Occipital lobe (tissue), 2 donors: ENCODE data around the genes DENND1B and ATP6V1G3.

DNA sequence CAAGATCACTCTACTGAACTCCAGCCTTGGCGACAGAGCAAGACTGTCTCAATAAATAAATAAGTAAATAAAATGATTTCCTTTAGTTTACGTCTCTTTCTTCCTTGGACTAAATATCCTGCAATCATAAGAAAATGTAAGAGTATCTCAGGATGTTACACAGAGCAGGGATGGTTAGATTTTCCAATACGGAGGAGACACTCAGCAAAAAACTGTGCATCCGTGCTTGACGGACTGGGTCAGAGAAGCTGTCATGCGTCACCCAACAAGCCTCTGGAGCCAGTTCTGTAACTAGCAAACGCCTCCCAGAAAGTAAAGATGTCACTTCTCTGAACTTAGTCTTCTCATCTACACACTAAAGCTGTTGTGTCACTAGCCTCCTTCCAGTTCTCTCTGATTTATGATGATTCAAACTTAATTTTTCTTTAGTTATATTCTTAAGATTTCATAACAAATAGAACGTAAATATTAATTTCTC is 3.4 kb downstream of the CFHR4 start:
- RAMPAGE, long total RNA = no peak

GRCh38 chr1:196944593-196944792 is 955 bp downstream of the CFHR2 start:
- RAMPAGE, long total RNA = no peak

- RAMPAGE, long total RNA = no peak
Measured at GRCh38 chr1:196991817-196992301, 14.5 kb downstream of the CFHR5 start.

- RAMPAGE, long total RNA = no peak
Measured at GRCh38 chr1:197066316-197066627, 788 bp downstream of the F13B start.

DNA sequence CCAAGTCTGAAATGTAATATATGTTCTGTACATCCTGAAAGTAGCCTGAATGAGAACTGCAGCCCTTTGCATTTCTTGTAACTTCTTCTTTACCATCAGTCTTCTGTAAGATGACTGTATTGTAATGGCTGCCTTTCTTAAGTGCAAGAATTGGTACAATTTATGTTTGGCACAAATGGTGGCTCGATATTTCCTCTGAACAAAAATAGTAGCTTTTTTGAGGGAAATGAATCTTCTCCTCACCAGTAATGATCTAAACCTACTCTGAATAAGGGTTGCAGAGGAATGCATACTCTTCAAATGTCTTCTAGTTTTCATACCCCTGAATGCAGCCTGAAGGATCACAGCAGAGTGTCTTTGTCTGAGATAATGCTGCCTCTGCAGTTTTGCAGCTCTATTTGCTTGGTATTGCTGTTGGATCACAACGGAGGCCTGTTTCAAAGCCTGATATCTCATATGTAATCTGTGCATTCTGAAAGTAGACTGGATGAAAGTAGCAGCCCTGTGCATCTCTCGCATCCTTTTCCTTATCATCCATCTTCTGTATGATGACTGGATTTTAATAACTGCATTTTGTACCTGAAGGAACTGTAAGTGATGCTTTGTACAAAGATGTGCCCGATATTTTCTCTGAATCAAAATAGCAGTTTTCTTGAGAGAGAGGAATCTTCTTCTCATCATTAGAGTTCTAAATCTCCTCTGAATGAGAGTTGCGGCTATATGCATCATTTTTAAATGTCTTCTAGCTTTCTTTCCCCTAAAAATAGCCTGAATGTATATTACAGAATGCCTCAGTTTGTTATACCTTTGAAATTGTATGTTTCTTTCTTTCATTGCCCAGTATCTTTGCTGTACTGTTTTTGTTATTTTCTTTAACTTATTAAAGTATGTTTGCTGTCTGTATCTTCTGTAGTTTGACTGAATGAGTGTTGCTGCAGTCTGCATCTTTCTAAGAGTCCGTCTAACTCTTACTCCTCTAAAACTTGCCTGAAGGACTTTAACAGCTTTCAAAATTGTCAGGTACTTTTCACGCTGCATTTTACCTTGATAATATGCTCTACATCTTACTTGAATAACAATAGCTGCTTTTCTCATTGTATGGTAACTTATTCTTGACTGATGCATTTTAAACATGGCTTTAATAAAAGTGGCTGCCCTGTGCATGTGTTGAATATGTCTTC is 35.1 kb upstream of the F13B start:
- RAMPAGE, long total RNA = no peak

- RAMPAGE, long total RNA = no peak
Measured at GRCh38 chr1:197103266-197104297, 36.5 kb upstream of the F13B start.

DNA sequence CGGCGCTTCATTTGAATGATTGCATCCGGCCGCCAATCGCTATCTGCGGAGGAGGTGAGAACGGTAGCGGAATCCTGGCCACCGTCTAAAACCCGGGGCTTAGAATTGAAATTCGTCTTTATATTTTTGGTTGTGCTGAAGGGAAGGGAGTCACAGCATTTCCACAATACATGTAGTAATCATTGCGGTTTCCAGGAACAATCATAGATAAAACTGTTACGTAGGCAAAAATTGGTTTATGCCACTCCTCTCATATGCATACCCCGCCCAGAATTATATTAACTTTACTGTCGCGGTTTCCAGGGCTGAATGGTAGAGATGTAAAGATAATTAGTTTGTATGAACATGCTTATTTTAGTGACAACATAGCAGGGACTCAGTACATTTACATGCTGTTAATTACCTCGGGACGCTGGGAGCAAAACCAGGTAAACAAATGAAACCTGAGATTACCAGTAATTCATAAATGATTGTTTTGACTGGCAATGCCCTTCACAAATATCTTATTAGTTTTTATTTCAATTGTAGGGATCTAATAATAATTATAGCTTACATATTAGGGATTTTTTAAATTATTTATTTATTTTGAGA is 393 bp upstream of the ASPM start:
- RAMPAGE, long total RNA = no peak

- RAMPAGE, long total RNA = no peak
Measured at GRCh38 chr1:197599916-197600740, 175.2 kb downstream of the DENND1B start.

DNA sequence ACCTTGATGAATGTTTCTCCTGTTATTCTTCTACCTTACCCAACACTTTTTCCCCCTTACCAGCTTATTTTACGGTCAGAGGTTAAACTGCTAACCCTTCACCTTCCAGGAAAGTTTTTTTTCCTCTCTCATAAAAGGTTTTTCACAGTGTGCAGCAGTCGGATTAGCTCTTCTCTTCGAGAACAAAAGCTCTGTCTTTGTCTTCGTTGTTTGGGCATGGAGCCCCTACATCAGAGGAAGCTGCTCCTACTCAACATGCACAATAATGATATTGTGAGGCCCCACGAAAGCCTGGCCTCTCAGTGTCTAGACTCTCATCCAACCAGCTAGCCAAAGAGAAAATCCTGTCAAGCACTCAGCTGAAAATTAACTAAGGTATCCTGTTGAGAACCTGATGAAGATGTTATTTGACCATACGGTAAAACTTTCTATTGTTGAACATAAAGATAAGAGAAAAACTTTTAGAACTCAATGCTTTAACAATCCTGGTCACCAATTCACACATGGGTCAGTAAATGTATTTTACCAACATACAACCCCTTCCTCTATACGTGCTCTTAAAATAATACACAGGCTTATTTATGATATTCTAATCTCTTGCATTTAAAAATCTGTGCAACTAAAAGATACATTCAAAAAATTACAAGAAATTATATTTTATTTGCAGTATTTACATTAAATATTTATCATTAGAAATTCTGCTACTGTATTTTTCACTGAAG is 41.8 kb downstream of the DENND1B start:
- RAMPAGE, long total RNA = no peak

DNA sequence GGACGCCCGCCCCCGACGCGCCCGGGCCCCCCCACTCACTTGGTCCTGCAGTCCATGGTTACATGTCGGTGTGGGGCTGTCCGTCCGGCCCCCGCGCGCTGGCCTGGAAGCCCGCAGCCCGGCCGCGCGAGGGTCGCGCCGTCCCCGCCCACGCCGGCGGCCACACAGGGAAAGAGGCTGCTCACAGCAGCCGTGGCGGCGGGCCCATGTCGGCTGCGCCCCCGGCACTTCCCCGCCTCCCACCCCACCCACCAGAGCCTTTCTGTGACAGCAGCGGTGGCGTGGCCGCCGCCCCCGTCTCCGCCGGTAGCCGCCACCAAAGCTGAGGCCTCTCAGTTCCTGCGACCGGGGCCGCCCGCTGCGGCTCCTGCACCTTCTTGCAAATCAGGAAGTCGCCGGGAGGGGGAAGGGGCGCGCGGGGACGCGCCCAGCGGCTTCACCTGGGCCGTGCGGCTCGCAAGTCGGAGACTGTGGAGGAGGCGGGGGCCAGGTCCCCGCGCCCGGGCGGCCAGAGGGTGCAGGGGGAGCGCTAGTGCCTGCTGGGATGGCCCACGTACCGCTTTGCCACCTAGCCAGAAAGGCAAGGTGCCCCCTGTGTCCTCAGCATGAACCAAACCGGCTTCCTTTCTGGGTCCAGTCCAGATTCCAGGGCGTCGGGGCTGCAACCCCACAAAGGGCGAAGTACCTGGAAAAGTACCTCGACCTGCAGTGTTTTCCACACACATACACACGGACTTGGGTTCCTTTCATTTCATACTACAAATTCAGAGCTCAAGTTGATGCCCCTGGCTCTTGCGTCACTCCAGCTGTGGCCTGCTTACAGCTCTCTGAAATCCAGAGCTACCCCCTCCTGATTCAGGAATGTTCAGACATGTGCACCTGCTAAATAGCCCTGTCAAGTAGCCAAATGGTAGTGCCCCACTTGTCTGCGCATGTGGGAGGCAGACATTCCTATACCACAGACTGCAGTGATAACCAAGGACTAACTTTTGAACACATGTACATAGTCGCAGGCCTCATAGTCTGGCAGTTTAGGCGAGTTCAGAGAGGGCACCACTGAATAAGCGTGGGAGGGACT is at the start of gene DENND1B:
Gene DENND1B (minus strand): TSS at position 381 of the 1,078 bp plus-strand sequence.
- RAMPAGE, long total RNA = no peak

GRCh38 chr1:197776178-197776374 is 796 bp upstream of the DENND1B start:
- RAMPAGE, long total RNA = no peak

GRCh38 chr1:197995518-197996097 is 78.4 kb downstream of the LHX9 start:
- RAMPAGE, long total RNA = no peak

DNA sequence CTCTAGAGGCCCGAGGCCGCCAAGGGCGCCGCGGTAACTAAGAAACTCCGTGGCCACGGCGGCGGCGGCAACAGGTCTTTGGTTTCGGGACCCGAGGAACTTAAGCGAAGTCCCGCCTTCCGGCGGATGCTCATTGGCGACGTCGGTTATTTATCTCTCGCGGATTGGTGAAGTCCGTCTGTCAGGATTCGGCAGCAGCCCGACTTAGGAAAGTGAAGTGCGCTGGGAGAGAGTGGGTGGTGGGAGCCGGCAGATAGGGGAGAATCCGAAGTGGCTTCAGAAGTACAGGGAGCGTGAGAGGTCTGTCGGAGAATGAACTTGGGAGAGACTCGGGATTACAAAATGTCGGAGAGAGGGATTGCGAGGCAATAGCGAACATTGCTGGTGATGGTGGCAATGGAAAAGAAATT is 718 bp downstream of the NEK7 start:
- RAMPAGE, long total RNA = no peak

- RAMPAGE, long total RNA = no peak
Measured at GRCh38 chr1:198165975-198166235, 9.1 kb downstream of the NEK7 start.

DNA sequence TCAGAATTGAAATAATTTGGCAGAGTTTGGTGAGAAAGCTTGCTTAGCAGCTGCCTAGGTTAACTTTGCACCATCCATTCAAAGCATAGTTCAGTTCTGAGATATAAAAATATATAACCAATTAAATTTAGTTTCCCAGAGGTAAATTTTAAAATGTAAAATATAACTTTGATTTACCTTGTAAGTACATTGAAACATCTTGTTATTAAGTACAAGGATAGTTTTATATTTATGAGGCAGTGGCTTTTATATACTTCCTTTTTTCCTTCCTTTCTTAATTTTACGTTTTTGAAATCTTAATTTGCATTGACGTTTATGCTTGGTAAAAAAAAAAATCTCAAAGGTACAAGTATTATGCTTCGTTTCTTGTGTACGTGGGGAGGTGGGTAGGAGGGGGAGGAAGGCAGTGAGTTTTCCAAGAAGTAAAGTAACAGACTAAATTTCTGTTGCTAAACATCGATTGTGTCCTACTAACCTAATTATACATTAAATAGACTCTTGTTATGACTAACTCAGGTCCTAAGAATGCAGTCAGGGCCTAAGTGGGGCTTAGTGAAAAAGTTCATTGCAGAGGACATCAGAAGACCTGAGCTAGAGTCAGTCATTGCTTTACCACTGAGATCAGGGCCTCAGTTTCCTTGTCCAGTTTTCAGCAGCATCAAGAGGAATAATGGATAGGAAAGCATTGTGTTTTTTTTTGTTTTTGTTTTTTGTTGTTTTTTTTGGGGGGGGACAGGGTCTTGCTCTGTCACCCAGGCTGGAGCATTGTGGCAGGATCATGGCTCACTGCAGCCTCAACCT is 17.4 kb downstream of the NEK7 start:
- RAMPAGE, long total RNA = no peak

DNA sequence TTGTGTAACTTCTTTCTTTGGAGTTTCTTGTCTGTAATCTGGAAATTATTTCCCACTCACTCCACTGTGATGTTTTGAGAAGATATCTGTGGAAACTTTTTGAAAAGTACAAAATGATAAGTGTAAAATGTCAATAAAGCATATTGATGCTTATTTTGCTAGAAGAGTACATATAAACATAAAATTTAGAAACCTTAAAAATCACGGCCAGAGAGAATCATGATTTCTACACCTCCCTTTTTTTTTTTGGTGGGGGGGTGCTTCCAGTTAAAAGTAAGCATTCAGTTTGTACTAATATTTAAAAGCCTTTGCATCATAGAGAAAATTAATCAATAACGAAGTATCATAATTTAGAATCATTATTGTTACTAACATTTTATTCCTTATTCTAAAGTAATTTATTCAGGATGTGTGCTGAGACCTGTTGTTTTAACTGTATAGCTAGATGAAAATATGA is 23.2 kb downstream of the NEK7 start:
- RAMPAGE, long total RNA = no peak

GRCh38 chr1:198185715-198186168 is 28.9 kb downstream of the NEK7 start:
- RAMPAGE, long total RNA = no peak

GRCh38 chr1:198520528-198520950 is 19.9 kb downstream of the ATP6V1G3 start:
- RAMPAGE, long total RNA = no peak

DNA sequence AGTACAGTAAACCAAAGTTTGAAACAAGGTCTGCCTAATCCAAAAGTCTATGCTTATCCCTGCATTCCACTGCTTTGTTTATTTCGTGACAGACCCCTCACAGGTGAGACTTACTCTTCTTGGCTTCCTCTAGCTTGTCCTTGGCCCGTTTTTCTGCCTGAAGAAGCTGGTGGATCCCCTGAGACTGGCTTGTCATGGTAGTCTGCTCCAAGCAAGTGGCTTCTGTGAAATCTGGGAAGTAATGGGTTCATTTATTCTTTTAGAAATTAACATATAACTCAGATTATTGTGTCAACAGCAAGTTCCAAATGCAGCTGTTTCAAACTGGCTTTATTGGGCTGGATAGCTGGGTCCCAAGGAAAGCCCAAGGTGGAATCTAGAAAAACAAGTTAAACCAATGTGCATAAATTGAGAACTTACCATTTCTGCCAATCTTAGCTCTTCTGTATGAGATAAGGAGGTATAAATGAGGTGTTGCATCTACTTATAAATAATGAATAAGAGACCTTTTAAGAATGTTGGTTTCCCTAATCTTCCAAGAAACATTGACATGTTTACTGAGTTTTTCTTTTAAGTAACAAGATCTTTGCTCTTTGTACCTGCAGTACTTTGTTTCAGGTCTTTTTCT is at the start of gene ATP6V1G3:
Gene ATP6V1G3 (minus strand): TSS at position 226 of the 628 bp plus-strand sequence.
- RAMPAGE, long total RNA = no peak

DNA sequence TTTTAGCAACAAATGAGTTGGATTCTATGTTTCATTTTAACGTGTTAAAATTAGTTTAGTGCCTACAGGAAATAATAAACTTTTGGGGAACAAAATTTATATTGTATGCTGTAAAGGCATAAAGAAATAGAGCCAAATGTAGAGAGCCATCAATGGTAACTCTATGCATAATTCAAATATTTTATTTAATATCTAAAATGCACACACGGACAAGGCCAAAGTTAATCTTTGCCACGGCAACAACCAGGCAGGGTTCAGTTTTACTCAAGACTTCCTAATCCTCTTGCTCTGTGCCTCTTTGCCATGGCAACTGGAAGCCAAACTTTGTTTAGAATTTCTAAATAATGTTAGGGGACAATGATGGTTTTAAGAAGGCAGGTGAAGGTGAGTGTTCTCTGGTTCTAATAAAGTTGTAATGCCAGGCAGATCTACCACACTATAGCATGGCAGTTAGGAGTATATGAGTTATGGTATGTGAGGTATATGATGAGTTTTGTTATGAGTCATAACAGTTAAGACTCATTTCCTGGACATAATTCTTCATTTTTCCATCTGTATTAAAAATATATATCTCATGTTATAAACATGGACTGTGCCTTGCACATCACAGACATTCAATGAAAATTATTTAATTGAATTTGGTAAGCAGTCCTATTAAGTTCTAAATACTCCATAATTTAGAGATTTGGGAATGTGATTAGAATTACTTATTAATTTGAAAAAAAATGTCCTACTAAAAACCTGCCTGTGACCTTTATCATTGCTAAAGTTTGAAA is 2.7 kb downstream of the PTPRC start:
- RAMPAGE, long total RNA = no peak